Smooth muscle cell (in vitro differentiated cells): ENCODE measurements around a stretch of chr21.

- RAMPAGE, long total RNA: no peak
Measured at GRCh38 chr21:45110823-45111198, 36.4 kb downstream of the ADARB1 start.

GRCh38 chr21:45224389-45225113 lies 63.1 kb downstream of the POFUT2 start:
- RAMPAGE, long total RNA: no peak

DNA sequence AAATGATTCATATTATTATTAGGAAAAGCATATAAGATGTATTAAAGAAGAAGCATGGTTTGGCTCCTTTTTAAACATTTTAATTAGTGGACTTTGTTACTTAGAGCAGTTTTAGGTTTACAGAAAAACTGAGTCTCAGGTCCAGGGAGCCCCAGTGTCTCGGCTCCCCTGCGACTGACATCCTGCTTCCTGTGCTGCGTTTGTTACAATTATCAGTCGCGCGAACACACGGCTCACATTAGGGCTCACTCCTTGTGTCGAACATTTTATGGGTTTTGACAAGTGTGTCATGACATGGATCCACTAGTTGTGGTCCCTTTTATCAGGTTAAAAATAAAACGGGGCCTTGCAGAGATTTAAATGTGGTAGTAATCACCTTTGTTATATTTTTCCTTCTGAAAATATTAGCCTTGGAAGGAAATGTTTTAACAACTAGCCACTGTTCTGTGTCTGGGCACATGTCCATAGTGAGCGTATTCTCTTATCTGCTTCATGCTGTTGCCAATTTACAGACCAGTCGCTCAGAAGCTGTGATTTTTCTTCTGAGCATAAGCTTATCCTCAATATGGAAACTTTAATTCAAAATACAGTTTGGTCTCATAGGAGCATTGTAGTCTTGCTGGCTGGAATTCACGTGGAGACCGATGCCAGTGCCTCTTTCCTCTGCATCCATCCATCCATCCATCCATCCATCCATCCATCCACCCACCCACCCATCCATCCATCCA lies 52.2 kb upstream of the POFUT2 start:
- RAMPAGE, long total RNA: no peak

- RAMPAGE, long total RNA: no peak
Measured at GRCh38 chr21:45357170-45357894, 47.6 kb upstream of the COL18A1 start.

- RAMPAGE, long total RNA: no peak
Measured at GRCh38 chr21:45364135-45365056, 40.6 kb upstream of the COL18A1 start.

- RAMPAGE, long total RNA: no peak
Measured at GRCh38 chr21:45403830-45404548, 976 bp upstream of the COL18A1 start.

DNA sequence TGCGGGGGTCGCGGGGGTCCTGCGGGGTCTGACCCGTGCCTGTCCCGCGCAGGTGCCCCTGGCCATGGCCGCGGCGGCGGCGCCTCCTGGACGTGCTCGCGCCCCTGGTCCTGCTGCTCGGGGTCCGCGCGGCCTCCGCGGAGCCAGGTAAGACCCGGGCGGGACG lies 245 bp downstream of the COL18A1 start:
- RAMPAGE, long total RNA: no peak

DNA sequence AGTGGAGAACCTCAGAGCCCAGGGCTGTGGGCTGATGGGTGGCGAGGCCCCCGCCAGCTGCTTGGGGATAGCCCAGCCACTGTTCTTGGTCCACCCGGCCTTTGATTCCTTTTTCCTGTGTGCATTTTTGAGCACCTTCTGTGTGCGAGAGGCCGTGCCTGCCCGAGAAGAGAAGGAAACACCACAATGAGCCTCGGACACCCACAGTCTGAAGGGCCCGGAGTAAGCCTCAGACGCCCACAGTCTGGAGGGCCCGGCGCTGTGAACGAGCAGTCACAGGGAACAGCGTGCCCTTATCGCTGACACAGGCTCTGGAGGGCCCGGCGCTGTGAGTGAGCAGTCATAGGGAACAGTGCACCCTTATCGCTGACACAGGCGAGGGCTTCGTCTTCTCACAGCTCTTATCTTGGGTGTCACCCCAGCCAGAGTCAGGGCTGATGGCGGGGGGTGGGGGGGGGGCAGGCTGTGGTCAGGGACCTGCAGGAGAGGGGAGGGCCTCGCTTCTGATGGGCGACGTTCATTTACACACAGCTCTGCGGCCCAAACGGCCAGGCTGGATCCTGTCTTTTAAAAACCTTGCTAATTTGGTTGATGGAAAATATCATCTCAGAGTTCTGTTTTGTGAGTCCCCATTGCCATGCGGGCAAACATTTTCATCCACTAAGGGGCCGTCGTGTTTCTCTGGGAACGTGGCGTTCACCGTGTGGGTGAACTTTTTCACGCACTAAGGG lies 6.5 kb downstream of the COL18A1 start:
- RAMPAGE, long total RNA: no peak

DNA sequence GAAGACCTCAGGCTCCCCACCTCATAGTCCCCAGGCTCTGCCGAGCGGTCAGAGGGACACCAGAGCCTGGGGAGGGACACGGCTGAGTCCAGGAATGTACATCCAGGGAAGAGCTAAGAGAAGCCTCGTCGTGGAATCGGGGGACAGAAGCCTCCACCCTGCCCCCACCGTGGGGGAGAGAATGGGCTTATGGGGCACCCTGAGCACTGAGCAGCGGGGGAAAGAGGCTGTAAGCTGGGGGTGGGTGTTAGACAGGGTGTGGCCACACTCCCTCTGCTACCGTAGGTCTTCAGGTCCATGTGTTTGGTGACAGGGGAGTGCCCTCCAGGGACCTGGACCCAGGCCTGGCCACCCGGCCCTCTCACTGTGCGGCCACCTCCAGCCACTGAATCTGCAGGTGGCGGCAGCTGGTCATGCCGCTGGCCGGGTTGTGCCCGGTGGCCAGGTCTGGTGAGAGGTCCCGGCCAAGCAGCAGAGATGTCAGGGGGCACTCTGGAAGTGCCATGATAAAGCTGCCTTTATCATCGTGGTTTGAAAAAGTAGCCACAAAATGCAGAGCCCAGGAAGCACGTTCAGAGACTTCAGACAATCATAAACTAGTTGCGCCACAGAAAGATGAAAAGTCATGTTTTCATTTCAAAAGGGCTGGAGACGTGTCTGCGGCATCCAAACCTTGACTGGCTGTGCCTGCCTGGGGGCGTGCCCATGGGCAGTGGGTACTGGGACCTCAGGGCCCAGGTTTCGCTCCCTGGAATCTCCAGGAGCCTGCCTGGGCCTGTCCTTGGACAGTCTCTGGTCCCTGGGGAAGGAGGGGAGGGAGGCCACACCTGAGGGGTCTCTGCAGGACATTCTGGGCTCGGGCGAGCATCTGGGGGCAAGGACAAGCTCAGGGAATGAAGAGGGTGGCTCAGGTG lies 44.7 kb downstream of the COL18A1 start:
- RAMPAGE, long total RNA: no peak

- RAMPAGE, long total RNA: no peak
Measured at GRCh38 chr21:45485645-45486205, 56.5 kb downstream of the SLC19A1 start.

DNA sequence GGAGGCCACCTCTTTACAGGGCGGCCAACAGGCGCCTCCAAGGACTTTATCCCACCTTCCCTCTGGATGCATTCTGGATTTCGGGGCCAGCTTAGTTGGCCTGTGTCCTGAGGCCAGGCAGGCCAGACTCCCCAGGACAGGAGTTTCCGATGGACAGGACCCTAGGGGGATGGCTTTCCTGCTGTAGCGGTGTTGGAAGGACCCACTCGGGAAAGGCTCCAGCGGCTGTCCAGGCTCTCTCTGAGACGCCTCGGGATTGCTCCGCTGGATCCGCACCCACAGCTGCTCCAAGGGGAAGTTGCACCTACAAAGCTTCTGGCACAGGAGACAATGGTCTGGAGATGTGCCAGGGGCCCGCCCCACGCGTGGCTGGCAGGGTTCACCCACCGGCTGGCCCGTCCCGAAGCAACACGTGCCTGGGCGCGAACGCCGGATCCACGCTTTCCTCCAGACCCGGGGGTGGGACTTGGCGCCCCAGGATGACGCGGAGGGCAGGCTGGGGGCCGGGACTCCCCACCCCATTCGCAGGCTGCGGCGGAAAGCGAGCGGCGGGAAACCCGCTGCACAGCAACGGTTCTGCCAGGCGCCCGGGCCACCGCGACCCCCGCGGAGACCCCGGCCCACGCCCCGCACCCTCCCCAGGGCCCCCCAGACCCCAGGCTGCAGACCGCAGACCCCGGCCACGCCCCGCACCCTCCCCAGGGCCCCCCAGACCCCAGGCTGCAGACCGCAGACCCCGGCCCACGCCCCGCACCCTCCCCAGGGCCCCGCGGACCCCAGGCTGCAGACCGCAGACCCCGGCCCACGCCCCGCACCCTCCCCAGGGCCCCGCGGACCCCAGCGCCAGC lies 616 bp downstream of the SLC19A1 start:
- RAMPAGE, long total RNA: no peak

DNA sequence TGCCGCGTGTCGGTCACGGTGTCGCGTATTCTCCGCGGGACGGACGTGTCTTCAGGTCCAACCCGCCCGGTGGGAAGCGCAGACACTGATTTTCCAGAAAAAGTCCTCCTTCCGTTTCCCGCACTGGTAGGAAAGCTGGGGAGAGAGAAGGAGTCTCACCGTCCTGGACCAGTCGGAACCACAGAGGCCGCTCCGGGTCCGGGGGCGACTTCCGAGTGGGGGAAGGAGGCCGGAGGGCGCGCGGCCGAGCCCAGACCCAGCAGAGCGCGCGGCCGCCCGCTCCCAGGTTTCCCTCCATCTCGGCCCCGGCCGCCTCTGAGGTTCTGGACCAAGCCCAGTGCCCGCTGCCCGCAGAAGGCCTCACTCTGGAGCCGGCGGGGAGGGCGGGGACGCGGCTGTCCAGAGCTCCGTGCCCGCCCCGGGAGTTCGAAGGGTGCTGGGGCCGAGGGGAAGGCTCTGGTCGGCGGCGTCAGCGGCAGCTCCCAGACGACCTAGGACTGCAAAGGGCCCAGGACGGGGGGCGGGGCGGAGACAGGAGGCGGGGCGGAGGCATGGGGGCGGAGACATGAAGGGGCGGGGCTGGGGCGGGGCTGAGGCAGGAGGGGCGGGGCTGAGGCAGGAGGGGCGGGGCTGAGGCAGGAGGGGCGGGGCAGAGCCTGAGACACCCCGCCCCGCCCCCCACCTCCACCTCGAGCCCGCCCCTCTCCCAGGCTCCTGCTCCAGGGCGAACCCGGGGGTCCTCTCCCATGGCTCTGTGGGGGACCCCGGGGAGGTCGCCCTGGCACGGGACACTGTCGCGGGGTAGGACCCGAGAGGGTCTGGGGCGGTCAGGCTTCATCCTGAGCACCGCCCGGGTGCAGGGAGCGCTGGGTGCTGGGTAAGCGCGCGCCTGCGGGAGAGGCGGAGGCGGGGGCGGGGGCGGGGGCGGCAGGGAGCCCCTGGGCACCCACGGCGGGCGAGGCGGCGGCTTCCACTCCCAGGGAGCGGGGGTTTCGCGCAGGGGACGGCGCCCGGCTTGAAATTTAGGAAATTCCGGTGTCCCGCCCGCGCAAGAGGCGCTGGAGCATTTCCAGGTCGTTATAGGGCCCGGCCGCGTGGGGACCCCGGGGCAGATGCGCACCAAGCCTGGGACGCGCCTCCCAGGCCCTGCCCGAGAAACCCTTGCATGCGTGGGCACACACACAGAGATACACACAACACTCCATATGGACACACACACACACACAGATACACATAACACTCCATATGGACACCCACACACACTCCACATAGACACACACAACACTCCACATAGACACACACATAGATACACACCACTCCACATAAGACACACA lies 48.3 kb upstream of the SLC19A1 start:
- RAMPAGE, long total RNA: no peak

DNA sequence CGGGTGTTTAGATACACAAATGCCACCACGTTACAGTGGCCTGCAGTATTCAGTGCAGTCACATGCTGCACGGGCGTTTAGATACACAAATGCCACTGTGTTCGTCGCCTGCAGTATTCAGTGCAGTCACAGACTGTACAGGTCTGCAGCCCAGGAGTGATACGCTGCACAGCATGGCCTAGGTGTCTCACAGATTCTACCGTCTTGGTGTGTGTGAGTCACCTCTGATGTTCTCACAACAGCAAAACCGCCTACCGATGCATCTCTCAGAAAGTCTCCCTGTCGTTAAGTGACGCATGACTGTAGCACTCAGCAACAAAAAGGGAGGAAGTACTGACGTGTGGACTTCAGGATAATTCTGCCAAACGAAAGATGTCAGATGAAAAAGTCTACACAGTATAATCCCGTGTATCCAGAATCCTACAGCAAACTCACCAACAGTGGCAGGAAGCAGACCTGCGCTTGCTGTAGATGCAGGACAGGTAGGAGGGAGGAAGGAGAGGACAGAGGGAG lies 36.4 kb upstream of the PCBP3 start:
- RAMPAGE, long total RNA: no peak

DNA sequence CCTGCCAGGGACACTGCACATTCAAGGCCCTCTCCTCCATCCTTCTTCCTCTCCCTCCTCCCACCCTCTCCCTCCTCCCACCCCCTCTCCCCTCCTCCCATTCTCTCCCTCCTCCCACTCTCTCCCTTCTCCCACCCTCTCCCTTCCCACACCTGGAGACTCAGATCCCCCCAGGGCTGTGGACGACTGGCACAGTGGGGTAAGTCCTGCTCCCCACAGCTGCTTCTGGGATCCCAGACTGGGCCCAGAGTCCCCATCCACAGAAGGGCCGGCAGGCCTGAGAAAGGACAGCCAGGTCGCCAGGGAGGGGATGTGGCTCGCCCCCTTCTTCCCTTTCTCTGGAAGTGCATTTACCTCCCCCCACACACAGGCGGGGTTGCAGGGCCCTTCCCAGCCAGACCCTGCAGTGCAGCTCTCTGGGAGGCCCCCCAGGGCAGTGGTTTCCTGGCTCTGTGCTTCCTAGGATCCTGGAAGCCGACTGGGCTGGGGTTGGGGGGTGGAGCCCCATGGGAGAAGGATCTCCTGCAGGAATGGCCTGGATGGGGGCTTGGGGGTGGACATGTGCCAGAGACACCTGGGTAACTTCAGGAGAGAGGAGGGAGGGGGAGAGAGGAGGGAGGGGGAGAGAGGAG lies 4.3 kb upstream of the COL6A1 start:
- RAMPAGE, long total RNA: no peak

- RAMPAGE, long total RNA: no peak
Measured at GRCh38 chr21:45986905-45987285, 5.3 kb downstream of the COL6A1 start.

DNA sequence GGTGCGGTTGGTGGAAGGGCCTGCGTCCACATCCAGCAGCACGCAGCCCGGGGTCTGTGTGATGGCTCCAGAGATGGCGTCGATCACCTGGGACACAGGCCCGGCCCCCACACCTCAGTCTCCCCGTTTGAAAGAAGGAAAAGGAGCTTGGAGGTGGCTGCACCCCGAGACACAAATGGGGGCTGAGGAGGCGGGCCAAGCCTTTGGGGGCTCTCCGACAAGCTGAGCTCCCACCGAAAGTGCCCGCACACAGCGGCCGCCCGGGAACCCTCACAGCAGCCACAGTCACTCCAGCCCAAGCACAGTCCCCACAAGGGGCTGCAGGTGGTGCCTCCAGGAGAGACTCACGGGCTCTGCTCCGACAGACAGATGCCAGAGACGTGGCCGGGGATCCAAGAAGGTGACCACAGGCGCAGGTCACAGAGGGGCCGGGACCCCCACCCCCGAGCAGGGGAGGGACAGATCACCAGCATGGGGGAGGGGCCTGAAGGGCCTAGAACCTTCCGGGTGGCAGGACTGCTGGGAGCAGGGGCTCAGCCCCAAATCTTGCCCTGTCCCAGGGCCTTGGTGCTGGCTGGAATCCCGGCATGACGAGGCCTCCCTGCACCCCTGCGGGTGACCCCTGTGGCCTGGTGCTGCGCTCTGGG lies 1.0 kb downstream of the FTCD start:
- RAMPAGE, long total RNA: no peak

GRCh38 chr21:46155809-46156213 lies 432 bp upstream of the FTCD start:
- RAMPAGE, long total RNA: no peak

DNA sequence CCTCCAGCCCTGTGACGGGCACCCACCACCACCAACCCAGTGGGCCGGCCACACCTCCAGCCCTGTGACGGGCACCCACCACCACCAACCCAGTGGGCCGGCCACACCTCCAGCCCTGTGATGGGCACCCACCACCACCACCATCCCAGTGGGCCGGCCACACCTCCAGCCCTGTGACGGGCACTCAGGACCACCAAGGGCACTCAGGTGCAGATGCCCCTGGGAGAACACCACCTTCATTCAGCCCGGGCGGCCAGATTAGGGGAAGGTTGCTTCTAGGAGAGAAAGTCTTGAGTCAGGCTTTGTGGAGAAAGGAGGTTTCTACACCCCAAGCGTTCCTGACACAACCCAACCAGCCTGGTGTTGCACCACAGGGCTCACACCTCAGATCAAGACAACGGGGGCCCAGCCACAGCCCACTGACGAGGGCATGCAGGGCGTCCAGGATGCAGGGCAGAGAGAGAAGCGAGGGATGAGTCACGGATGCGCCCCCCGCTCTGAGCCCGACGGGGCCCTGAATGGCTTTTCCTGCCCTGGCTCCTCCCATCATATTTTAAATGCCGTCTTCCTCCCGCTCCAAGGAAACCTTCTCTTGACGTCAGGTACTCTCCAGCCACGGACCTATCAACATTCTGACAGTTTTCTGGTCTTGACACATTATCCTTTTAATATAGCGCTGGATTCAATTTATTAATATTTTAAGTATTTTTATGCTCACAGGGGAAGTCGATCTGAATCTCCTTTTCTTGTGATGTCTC lies 506 bp upstream of the SPATC1L start:
- RAMPAGE, long total RNA: no peak

DNA sequence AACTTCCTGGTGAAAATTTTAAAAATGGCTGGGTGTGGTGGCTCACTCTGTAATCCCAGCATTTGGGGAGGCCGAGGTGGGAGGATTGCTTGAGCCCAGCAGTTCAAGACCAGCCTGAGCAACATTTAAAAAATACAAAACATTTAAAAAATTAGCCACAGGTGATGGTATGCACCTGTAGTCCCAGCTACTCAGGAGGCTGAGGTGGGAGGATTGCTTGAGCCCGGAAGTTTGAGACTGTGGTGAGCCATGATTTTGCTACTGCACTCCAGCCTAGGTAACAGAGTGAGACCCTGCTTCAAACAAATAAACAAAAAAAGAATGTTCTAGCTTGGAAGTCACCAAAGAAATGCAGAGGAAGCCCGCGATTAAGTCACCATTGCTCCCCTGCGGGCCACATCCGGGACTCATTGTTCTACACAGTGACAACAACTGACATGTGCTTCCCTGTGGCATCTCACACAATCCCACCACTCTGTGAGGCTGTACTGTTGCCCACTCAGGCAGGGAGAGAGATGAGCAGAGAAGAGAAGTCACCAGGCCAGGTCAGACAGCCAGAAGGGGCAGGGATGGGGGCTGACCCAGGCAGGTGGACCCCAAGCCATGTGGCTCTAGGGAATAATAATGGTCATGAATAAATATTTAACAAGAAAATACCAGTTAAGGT lies 18.5 kb upstream of the SPATC1L start:
- RAMPAGE, long total RNA: no peak

DNA sequence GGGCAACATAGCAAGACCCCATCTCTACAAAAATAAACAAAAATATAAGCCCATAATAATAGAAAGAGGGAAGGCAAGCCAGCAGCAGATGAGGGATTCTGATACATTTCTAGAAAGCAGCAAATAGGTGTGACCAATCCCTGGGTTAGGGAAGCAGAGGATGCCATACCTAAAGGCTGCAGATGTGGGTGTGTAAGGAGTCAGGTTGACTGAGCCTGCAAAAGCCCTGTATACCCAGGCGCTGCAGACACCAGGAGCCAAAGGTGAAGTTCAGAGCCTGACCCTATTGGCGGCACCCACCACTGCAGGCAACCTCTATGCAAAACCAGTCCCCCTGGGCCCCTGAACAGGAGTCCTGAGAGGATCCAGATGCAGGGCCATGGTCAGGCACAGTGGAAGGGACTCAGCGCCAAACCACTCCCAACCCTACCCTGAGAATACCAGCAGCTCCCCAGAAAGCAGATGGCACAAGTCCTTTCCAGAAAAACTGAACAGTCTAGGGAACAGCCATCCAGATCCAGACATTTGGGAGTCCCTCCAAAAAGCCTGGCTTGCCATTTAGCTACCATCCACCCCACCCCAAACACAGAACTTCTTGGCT lies 19.4 kb upstream of the LSS start:
- RAMPAGE, long total RNA: no peak